RPMI7951 (cell line): ENCODE results near the genes IMPA2 and ANKRD62.

GRCh38 chr18:10140828-10141476, 227.1 kb downstream of the VAPA start:
- RAMPAGE, long total RNA, result no peak

DNA sequence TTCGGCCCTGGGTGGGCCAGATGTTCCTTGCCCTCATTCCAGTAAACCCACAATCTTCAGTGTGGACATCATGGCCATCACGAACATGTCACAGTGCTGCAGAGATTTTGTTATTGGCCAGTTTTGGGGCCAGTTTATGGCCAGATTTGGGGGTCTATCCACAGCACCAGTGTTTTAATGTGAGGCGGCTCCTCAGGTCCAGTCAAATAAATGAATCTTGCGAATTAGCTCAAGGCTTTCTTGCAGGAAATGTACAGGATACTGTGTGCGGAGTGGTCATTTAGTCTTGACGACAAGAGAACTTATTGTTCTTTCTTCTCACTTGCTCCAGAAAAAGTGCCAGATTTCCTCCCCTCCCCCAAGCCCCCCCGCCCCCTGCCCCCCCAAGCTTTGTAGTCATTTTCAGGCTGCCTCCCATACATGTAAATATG, 228.6 kb upstream of the APCDD1 start:
- RAMPAGE, long total RNA, result no peak

DNA sequence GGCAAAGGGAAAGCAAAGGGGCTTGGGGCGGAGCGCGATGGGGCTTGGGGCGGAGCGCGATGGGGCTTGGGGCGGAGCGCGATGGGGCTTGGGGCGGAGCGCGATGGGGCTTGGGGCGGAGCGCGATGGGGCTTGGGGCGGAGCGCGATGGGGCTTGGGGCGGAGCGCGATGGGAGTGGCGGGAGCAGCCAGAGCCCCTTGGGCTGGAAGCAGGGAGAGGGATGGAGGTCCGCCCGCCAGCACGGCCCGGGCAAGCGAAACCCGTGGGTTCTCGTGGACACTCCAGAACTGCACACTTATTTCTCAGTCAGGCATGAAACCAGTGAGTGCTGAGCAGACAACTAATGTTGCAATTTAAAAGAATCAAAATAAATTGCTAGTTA, 81.7 kb downstream of the NAPG start:
- RAMPAGE, long total RNA, result no peak

DNA sequence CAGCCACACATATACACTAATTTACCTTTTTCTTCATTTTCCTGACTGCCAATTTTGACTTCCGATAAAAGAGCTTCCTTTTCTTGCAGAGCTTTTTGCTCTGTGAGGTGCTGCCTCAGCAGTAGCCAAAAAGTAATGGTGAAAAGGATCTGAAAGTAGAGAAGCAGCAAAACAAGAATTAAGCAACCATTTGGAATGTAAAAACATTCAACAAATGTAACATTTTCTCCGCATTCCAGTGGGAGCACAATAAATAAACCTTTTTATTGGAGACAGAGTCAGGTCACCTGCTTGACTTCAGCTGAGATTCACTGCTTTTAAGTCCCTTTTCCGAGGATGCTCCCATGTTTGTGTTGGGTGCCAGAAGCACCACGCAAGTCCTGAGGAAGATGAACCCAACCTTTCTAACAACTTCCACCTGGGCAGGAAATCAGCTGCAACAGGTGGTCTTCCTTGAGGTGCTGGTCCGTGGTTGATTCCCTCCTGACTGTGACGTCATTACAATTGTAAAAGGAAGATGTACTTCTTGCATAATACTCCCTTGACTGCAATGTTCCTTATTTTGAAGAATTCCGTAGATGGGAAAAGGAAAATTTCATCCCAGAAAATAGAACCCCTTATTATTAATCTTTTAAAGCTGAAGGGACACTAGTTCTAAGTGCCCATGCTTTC, 265.5 kb downstream of the NAPG start:
- RAMPAGE, long total RNA, result no peak

GRCh38 chr18:11005395-11006104, 143.8 kb downstream of the PIEZO2 start:
- RAMPAGE, long total RNA, result no peak

GRCh38 chr18:11146541-11146888, 2.9 kb downstream of the PIEZO2 start:
- RAMPAGE, long total RNA, result no peak

GRCh38 chr18:11148533-11149308, 648 bp downstream of the PIEZO2 start:
- RAMPAGE, long total RNA, result no peak

- RAMPAGE, long total RNA, result no peak
Measured at GRCh38 chr18:11177534-11177824, 28.1 kb upstream of the PIEZO2 start.

DNA sequence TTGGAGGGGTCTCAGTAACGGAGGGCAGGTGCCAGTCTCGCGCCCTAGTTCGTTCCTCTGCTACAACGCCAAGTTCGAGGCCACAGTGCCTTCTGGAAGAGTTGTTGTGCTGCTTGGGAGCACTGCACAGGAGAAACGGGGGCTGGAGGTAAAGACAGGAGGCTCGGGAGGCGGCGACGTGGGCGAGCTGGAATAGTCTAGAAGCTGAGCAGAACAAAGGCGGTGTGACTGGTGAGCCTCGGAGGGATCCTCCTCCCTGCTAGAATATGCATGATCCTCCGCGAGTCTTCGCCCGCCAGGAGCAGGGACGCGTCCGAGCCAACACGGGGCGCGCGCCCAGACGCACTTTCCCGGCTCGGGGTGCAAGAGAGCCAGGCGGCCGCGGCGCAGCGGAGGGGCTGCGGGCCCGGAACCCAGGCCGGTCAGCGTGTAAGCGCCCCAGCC, 62.2 kb downstream of the GNAL start:
- RAMPAGE, long total RNA, result no peak

GRCh38 chr18:11981332-11981850, at the start of gene IMPA2:
Gene IMPA2, plus strand, starts transcription at chr18:11981507.
- RAMPAGE, long total RNA, result no peak

DNA sequence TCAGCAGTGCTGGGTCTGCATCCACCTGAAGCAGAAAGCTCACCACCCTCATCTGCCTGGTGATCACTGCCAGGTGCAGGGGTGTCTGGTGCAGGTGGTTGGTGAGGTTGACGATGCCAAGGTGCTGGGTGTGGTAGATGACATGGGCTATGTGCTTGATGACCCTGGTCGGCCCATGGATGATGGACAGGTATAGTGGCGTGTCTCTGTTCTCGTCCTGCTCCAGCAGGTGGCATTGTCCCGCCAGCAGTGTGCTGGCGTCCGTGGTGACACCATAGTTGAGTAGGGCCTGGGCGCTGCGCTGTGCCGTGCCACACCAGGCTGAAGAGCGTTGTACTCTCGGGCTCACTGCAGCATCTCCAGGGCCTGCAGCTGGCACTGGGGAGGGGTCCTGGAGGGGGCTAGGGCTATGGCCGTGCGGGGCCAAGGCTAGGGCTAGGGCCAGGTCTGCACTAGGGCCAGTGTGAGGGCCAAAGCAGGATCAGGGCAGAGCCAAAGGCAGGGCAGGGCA, 903 bp upstream of the ANKRD62 start:
- RAMPAGE, long total RNA, result no peak

GRCh38 chr18:12093517-12094110, at the start of gene ANKRD62:
Gene ANKRD62, plus strand, starts transcription at chr18:12093843.
- RAMPAGE, long total RNA, result no peak

GRCh38 chr18:12324992-12325515, 17.0 kb downstream of the TUBB6 start:
- RAMPAGE, long total RNA, result no peak

- RAMPAGE, long total RNA, result no peak
Measured at GRCh38 chr18:12503057-12503751, 95.5 kb downstream of the PRELID3A start.

GRCh38 chr18:13374673-13375334, 156.2 kb downstream of the LDLRAD4 start:
- RAMPAGE, long total RNA, result no peak

- RAMPAGE, long total RNA, result no peak
Measured at GRCh38 chr18:13399973-13400474, 181.5 kb downstream of the LDLRAD4 start.

DNA sequence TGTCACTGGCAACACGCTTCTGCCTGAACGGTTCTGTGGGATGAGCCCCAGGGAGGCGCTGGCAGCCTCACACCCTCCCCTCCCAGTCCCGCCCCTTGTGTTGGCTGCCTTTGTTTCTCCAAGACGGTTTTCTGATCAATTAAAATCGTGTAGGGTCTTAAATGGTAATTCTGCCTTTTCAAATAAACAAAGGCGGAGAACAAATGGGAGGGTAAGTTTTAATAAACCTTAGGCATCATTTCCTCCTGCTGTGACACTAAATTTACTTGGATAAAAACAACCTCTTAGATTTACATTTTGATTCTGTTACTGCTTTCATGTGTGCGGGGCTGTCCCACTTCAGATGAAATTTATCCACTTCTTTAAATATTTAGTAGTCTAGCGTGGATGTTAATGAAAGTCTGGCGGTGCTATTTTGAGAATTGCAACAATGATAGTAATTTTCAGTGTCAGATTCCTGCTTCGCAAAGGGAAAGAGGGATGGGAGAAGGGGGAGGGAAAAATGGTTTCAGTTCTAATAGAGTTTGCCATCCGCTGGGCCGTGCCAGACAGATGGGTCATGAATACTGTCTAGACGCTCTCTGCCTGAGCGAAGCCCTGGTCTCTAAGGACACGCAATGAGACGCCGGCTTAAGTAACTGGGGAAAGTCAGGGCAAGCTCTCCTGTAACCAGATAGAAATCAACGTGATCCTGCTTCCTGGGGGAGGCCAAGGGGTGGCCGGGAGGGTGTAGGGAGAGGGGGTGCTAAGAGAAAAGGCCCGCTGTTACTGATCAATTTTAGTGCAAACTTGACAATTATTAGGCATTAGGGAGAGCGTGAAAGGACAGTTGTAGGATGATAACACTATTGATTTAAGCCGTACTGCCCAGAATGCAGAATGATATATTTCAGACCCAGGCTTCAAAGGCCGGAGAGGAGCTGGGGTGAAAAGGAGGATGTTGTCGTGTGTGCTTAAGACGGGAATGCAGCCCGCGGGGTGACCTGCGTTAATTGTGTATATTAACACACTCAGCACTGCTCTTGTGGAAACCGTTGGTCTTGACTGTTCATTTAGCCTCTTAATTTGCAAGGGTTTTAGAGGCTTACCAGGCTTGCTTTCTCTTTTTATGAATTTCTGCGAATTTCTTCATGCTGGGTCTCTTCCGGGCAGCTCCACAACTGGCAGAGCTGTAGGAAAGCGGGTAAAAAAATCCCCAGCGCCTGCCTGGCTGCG, 229.1 kb downstream of the LDLRAD4 start:
- RAMPAGE, long total RNA, result no peak

DNA sequence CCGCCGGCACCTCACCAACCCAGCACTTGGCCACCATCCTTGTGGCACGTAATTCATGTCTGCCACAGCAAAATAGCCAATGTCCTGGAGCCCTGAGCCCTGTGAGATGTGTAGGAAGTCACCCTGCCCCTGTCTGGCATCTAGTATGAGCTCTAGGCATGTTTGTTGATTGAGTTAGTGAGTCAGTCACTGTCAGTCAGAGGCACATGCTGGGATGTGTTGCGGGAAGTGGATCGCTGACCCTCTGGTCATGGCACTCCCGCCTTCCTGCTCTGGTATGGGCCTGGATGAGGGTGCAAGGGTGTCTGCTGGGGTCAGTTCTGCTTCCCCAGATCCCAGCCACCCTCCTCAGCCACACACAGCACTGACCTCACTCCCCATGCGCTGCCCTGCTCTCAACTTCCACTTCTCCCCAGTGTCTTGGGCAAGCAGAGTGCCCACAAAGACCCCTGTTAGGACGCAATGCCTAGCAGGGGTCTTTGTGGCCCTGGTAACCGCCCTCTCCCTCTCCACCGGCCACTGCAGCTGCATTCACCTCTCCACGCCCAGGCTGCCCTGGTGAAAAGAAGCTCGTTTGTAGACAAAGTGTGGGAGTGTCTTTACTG, 252.0 kb downstream of the LDLRAD4 start:
- RAMPAGE, long total RNA, result no peak

GRCh38 chr18:13502606-13502982, 223.8 kb downstream of the FAM210A start:
- RAMPAGE, long total RNA, result no peak

GRCh38 chr18:13521355-13521726, 205.0 kb downstream of the FAM210A start:
- RAMPAGE, long total RNA, result no peak